Metastatic Liver Carcinoma in the Adrenal Gland (tissue), 2 donors: ENCODE results near the genes MALL, LIMS4, RGPD6 and ACOXL.

- PRO-cap, 2 experiments, result peak in 2 of 2 experiments; most common plus-strand start chr2:109631252 (in 1)
Measured at GRCh38 chr2:109630901-109631327, 16.8 kb downstream of the SOWAHC start.

DNA sequence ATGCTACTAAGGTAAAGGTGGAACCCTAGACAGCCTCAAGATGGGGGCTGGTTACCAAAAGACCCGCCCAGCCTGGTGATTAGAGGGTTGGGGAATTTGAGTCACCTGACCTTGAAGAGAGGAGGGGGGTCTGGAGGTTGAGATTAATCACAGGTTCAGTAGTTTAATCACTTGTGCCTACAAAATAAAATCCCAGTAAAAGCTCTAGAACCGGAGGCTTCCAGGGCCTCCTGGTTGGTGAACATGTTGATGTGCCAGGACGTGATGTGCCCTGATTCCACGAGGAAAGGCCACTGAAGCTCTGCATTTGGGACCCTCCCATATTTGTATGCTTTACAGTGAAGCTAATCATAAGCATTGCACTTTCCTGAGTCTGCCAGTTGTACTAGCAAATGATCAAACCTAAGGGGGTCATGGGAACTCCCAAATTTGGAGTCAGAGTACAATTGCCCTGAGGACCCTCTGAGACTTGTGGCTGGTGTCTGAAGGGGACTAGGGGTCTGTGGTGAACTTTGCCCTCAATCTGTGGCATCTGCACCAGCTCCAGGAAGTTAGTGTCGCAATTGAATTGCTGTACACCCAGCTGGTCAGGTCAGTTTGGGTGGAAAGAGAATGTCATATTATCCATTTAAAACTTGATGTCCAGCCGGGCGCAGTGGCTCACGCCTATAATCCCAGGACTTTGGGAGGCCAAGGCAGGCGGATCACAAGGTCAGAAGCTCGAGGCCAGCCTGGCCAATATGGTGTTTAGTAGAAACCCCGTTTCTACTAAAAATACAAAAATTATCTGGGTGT is 17.9 kb downstream of the SOWAHC start:
- PRO-cap, 2 experiments, result no peak in any of the 2 experiments

- PRO-cap, 2 experiments, result no peak in any of the 2 experiments
Measured at GRCh38 chr2:109760226-109760503, 33.9 kb upstream of the RGPD5 start.

DNA sequence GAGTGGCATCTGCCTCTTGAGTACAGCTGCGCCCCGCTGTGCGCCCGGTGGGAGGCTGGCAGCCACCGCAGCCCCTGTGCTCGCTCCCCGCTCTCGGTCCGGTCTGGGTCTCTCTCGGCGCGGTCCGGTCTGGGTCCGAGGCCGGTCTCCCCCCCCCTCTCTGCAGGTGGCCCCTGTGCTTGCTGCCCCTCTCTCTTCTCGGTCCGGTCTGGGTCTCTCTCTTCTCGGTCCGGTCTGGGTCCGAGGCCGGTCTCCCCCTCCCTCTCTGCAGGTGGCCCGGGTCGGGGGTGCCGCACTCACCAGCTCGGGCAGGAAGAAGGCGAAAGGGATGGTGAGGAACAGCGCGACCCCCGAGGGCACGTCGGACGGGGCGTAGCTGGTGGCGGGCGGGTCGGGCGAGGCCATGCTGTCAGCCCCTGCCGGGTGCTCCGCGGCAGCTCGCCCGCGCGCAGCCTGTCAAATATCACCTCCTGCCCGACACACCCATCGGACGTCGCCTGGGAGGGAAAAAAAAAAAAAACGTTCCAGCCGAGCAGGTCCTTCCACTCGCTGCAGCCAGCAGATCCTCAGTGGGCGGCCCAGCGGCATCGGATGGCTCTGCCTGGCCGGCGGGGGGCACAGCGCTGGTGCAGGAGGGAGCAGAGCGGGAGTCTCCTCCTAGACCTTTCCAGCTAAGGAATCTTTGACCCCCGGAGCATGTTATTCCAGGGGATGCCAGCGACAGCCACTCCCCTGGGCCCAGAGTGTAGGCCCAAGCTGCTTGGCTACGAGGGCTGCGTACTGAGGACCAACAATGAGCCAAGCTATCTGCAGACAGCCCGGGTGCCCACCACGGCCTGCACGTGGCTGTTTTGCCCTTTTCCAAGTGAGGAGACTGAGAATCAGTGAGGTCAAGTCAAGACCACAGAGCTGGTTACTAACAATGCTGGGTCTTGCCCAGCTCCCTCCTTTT is at the start of gene MALL:
TSS of gene MALL (minus strand) at position 435 of the 952 bp plus-strand sequence.
- PRO-cap, 2 experiments, result peak in 1 of 2 experiments; most common plus-strand start position 128 of the sequence (in 1)

DNA sequence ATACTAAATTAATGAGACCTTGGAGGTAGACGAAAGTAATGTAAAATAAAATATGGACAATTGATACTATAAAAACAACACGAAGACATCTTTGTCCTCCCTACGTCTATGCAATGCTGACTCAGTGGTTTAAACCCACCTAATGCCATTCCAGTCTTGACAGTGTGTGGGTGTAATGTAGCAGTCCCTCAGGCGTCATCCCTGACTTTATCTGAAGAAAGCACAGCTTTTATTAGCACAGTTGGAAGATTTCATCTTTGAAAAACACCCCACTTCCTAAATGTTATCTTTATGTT is 34.0 kb upstream of the MALL start:
- PRO-cap, 2 experiments, result no peak in any of the 2 experiments

- PRO-cap, 2 experiments, result no peak in any of the 2 experiments
Measured at GRCh38 chr2:110167584-110168093, 37.2 kb downstream of the NPHP1 start.

GRCh38 chr2:110219334-110219828 is 7.0 kb upstream of the MTLN start:
- PRO-cap, 2 experiments, result no peak in any of the 2 experiments

- PRO-cap, 2 experiments, result no peak in any of the 2 experiments
Measured at GRCh38 chr2:110299088-110299338, 86.7 kb upstream of the MTLN start.

- PRO-cap, 2 experiments, result no peak in any of the 2 experiments
Measured at GRCh38 chr2:110371559-110371855, 101.1 kb downstream of the LIMS4 start.

GRCh38 chr2:110472524-110473021 is at the start of gene LIMS4:
LIMS4 (minus strand) TSS chr2:110472816.
- PRO-cap, 2 experiments, result no peak in any of the 2 experiments

GRCh38 chr2:110577017-110577296 is at the start of gene RGPD6:
RGPD6 (minus strand) TSS chr2:110577222.
- PRO-cap, 2 experiments, result no peak in any of the 2 experiments

DNA sequence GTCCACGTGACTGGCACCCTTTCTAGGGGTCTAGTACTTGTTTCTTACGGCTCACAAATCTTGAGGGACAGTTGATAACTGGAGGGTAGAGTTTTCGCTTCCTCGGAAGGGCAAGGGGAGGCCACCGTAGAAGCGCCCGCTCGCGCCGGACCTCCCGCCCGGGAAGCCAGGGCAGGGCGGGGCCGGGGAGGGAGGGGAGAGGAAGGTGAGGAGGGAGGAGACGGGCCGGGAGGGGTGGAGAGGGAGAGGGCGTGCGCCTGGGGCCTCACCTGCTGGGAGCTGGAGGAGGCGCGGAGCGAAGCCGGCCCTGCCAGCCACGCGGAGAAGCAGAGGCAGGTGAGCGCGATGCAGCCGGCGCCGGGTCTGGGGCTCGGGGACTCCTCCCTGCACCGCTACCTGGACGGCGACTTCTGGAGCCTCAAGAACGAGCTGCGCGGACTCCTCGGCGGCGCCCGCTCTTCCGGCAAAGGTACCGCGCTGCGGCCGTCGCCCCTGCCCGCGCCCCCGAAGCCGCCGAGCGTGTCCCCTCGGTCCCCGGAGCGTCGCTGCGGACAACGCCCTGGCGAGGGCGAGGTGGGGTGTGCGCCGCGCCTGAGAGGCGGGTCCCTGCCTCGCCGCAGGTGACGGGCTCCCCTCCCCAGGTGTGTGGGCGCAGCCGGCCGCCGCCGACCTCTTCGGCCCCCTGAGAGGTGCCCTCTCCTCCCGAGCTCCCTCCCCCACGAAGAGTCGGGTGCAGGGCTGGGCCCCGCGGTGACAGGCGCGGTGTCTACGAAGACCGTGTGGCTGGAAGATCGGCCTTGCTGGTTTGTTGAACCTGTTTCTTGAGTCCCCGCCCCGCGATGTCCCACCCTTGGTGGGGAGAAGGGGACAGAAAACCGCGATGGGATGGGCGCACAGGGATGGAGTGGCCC is at the start of gene ACOXL:
TSS of gene ACOXL (plus strand) at position 268 of the 911 bp plus-strand sequence.
- PRO-cap, 2 experiments, result no peak in any of the 2 experiments

GRCh38 chr2:110780403-110780868 is 48.1 kb downstream of the ACOXL start:
- PRO-cap, 2 experiments, result no peak in any of the 2 experiments

GRCh38 chr2:110806076-110806457 is 73.7 kb downstream of the ACOXL start:
- PRO-cap, 2 experiments, result no peak in any of the 2 experiments

GRCh38 chr2:110858291-110858733 is 125.9 kb downstream of the ACOXL start:
- PRO-cap, 2 experiments, result no peak in any of the 2 experiments

- PRO-cap, 2 experiments, result no peak in any of the 2 experiments
Measured at GRCh38 chr2:111156753-111157792, 36.4 kb downstream of the BCL2L11 start.

DNA sequence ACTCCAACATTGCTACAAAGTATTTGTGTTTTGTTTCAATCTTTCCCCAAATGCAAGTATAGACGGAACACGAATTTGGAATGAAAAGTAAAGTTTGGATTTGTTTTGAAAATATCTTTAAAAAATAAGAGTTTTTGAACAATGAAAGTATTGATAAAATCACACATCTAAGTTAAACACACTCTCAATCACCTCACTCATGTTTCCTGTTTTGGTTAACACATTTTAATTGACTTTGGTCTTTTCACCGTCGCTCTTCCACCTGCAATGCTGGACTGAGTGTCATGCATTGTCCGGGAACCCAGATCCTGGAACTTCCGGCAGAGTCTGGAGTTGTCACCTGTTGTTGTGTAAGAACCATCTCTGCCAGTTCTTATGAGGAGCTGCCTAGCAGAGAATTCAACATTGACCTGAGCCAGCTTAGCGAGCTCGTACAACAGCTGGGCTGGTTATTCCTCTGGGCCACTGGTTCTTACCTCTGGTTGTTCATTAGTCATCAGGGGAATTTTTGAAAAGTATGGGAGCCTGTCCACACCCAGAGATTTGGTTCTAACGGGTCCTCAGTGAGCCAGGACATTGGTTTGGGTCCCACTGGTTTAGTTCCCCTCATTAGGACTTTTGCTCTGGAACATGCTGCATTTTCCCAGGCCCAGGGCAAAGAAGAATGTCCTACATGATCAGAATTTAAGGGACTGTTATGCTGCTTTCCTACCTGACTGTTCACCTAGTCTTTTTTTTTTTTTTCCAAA is 75.7 kb downstream of the BCL2L11 start:
- PRO-cap, 2 experiments, result no peak in any of the 2 experiments

- PRO-cap, 2 experiments, result no peak in any of the 2 experiments
Measured at GRCh38 chr2:111493664-111494188, 373.0 kb downstream of the BCL2L11 start.

DNA sequence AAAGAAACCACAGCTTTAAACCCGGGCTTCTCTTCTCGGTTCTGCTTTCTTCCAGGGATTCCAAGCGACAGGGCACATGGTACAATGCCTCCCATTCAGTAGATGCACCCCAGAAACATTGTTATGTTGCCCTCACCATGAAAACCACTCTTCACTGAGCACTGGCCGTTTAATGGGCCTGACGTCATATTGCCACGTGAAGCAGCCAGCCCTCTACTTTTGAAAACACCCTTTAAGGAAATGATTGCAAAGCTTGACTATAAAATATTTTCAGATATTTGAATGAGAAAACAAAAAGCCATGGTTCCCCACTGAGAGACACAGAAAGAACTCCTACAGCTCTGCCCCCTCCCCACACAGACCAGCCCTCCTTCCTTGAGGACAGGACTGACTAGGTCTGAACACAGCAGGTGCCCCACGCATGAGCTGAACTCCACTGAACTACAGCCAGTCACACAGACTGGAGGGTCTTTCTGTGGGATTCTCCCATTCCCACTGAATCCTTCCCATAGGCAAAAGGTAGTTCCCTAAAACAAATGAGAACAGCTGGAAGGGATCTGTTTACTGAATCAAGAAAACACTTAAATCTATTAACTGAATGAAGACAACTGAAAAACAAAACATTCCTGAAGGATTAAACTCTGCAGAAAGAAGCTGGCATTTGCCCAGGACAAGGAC is 349.0 kb downstream of the ANAPC1 start:
- PRO-cap, 2 experiments, result no peak in any of the 2 experiments

- PRO-cap, 2 experiments, result no peak in any of the 2 experiments
Measured at GRCh38 chr2:111906435-111906960, 8.1 kb downstream of the MERTK start.